H9 (cell line): ENCODE data around the gene ABHD8.

GRCh38 chr19:17255275-17255715 is 9.2 kb downstream of the USHBP1 start:
- PRO-cap: no peak

GRCh38 chr19:17302941-17303898 is at the start of gene ABHD8:
TSS of gene ABHD8 (minus strand) at chr19:17303425.
- PRO-cap: bidirectional peak, plus-strand start at chr19:17303640, minus-strand start at chr19:17303316

GRCh38 chr19:17328858-17329687 is 5.6 kb downstream of the ANO8 start:
- PRO-cap: bidirectional peak, plus-strand start at chr19:17328940, minus-strand start at chr19:17328955; unidirectional peak, minus-strand start at chr19:17329166; unidirectional peak, minus-strand start at chr19:17329241

GRCh38 chr19:17391529-17392355 is 2.3 kb downstream of the CCDC194 start:
- PRO-cap: no peak

- PRO-cap: bidirectional peak, plus-strand start at chr19:17605888, minus-strand start at chr19:17605788; bidirectional peak, plus-strand start at chr19:17606072, minus-strand start at chr19:17606191; bidirectional peak, plus-strand start at chr19:17606614, minus-strand start at chr19:17606322
Measured at GRCh38 chr19:17605603-17606967, 50.6 kb downstream of the COLGALT1 start.

GRCh38 chr19:17720455-17720927 is 1.2 kb downstream of the MAP1S start:
- PRO-cap: no peak

DNA sequence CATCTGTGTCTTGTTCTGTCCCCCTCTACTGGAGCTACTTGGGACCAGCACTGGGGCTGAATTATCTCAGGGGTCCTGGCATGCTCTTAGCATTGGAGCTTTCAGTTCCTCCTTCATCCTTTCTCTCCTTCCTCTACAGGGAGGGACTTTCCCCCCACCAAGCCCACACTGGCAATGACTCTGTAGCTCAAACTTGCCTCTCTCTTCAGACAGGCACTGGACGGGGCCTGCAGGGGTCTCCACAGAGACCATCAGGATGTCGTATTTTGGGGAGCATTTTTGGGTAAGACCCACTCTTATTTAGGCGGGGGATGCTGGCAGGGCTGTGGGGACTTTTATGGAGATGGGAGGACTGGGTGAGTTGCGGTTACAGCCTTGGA is 3.6 kb downstream of the FCHO1 start:
- PRO-cap: no peak

DNA sequence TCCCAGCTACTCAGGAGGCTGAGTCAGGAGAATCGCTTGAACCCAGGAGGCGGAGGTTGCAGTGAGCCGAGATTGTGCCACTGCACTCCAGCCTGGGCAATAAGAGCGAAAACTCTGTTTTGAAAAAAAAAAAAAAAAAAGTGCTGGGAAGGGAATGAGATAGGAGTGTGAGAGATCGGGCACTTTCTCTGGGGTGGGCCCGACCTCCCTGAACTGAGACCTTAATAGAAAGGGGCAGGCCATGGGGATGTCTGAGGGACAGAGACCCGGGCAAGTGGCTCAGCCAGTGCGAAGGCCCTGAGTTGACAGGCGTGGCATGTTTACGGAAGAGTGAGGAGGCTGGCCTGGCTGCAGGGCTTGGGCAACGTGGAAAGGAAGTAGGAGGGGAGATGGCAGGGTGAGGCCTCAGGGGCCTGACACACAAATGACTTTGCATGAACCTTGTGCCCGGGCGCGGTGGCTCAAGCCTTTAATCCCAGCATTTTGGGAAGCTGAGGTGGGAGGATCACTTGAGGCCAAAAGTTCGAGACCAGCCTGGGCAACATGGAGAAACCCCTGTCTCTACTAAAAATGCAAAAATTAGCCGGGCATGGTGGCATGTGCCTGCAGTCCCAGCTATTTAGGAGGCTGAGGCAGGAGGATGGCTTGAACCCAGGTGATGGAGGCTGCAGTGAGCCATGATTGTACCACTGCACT is 13.8 kb downstream of the FCHO1 start:
- PRO-cap: no peak

- PRO-cap: no peak
Measured at GRCh38 chr19:17790286-17790742, 4.6 kb upstream of the B3GNT3 start.

GRCh38 chr19:17795944-17796286 is 977 bp downstream of the B3GNT3 start:
- PRO-cap: no peak

DNA sequence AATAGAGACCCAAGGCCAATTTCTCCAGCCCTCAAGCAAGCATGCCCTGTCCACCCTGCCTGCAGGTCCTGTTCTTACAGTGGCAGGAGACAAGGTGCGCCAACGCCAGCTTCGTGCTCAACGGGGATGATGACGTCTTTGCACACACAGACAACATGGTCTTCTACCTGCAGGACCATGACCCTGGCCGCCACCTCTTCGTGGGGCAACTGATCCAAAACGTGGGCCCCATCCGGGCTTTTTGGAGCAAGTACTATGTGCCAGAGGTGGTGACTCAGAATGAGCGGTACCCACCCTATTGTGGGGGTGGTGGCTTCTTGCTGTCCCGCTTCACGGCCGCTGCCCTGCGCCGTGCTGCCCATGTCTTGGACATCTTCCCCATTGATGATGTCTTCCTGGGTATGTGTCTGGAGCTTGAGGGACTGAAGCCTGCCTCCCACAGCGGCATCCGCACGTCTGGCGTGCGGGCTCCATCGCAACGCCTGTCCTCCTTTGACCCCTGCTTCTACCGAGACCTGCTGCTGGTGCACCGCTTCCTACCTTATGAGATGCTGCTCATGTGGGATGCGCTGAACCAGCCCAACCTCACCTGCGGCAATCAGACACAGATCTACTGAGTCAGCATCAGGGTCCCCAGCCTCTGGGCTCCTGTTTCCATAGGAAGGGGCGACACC is 9.7 kb downstream of the INSL3 start:
- PRO-cap: no peak

- PRO-cap: no peak
Measured at GRCh38 chr19:17836553-17837166, 11.1 kb downstream of the JAK3 start.

- PRO-cap: no peak
Measured at GRCh38 chr19:17842859-17843673, 4.7 kb downstream of the JAK3 start.

GRCh38 chr19:17997910-17998846 is 9.8 kb upstream of the ARRDC2 start:
- PRO-cap: no peak

GRCh38 chr19:18012729-18013702 is 5.0 kb downstream of the ARRDC2 start:
- PRO-cap: no peak

DNA sequence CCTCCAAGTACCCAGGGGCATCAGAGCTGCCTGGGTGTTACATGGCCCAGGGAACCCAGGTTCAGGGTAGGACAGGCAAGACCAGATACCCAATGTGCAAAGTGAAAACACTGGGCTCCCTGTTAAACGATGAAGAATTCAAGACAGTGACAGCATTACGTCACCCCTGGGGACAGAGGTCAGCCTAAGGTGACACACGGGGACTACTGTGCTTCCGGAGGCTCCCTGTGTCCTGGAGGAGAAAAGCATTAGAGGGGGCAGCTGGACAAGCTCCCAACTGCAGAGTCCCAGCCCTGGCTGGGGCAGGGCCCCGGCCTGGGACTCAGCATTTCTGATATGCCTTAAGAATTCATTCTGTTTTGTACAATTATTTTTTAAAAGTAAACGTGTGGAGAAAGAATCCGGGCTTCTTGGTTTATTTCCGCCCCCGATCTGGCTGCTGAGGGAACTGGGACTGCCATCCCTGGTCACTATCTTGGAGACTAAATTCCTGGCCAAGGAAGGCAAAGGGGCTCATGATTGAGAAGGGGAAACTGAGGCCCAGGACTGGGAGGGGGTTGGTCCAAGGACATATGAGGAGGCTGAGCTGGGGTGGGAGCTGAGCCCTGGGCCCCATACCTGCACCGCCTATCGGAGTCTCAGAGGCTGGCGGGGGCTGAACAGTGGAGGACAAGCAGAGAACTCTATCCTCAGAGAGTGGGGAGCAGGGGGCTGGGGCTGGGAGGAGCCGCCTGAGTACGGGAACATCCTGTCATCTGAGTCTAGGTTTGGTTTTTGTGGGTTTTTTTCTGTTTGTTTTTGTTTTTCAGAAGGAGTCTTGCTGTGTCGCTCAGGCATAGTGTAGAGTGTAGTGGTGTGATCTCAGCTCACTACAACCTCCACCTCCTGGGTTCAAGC is 6.0 kb downstream of the ARRDC2 start:
- PRO-cap: no peak

- PRO-cap: no peak
Measured at GRCh38 chr19:18176568-18177377, 3.2 kb downstream of the IFI30 start.

- PRO-cap: no peak
Measured at GRCh38 chr19:18182891-18183366, 9.3 kb downstream of the IFI30 start.

- PRO-cap: unidirectional peak, minus-strand start at chr19:18193657
Measured at GRCh38 chr19:18193539-18194436, 770 bp downstream of the MPV17L2 start.

- PRO-cap: no peak
Measured at GRCh38 chr19:18253685-18254256, 20.5 kb downstream of the IQCN start.